ENCODE measurements around a stretch of chr12.

GRCh38 chr12:88925840-88926039, 345.5 kb upstream of the KITLG start:
- RRBS = no CpG with 5 or more reads among the region's 2 CpGs

GRCh38 chr12:89087249-89087665, 265.0 kb downstream of the DUSP6 start:
- RRBS = no CpG with 5 or more reads among the region's 5 CpGs

DNA sequence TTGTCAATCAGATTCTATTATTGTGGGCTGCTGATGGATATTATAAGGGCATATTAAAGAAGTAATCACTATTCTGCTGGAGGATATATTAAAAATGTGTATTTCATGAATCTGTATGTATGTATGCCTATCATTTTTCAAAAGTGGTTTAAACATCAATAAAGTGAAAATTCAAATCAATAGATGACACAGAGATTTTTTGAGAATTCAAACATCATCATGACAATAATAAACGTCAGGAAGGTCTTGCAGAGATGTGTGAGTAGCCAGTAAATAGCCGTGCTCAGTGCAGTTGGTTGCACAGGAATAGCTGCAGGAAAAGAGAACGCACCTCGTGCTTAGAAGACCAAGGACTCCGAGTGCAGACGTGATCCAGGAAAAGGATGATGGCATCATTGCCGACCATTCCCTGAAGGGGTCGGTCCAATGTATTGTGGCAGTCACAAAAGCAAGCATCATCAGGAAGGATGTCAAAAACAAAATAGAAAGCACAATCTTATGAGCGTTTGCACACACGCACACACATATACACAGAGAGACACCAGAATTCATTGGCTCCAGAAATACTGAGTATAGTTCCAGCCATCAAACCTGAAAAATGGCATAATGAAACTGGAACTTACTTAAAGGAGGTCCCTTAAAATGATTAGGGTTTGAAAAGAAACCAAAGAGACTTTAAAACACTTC, 12.8 kb downstream of the DUSP6 start:
- RRBS = no CpG with 5 or more reads among the region's 10 CpGs

DNA sequence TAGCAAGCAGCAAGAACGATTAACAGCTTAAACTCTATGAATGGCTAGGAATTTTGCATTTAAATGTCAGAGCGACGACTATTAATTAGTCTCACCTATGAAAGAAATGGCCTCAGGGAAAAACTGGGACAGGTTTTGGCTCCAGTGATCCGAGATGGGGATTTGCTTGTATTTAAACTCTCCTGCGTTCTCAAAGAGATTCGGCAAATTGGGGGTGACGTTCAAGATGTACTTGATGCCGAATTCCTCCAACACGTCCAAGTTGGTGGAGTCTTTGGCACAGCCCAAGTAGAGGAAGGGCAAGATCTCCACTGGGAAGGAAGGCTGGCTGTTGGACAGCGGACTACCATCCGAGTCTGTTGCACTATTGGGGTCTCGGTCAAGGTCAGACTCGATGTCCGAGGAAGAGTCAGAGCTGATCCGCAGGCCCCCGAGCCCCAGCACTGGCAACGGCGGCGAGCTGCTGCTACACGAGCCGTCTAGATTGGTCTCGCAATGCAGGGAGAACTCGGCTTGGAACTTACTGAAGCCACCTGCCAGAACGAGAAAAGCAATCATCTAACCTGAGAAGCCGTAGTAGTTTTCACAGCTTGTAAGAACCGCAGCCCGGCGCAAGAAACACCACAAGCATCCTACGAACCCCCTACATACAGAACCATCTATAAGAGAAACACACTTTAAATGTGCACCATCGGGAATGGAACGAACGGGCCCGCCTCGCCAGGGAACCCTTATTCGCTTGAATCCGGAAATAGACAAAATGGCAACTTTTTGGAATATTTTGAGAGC, 1.6 kb downstream of the DUSP6 start:
- RRBS = no CpG with 5 or more reads among the region's 36 CpGs

DNA sequence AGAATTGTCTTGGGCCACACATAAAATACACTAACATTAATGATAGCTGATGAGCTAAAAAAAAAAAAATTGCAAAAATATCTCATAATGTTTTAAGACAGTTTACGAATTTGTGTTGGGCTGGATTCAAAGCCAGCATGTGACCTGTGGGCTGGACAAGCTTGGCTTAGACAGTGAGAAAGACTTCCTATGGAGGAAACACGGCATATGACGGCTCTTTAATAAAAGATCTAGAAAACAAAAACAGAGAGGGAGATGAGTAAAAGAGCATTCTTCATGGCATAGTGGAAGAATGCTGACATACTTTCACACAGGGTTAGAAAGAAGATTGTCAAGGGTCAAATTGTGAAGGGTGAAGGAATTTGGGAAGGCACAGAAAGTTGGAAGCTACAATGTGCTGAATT, 63.5 kb downstream of the GALNT4 start:
- RRBS = no CpG with 5 or more reads among the region's 3 CpGs

GRCh38 chr12:89544619-89545258, 18.9 kb upstream of the POC1B start:
- RRBS = no CpG with 5 or more reads among the region's 6 CpGs

DNA sequence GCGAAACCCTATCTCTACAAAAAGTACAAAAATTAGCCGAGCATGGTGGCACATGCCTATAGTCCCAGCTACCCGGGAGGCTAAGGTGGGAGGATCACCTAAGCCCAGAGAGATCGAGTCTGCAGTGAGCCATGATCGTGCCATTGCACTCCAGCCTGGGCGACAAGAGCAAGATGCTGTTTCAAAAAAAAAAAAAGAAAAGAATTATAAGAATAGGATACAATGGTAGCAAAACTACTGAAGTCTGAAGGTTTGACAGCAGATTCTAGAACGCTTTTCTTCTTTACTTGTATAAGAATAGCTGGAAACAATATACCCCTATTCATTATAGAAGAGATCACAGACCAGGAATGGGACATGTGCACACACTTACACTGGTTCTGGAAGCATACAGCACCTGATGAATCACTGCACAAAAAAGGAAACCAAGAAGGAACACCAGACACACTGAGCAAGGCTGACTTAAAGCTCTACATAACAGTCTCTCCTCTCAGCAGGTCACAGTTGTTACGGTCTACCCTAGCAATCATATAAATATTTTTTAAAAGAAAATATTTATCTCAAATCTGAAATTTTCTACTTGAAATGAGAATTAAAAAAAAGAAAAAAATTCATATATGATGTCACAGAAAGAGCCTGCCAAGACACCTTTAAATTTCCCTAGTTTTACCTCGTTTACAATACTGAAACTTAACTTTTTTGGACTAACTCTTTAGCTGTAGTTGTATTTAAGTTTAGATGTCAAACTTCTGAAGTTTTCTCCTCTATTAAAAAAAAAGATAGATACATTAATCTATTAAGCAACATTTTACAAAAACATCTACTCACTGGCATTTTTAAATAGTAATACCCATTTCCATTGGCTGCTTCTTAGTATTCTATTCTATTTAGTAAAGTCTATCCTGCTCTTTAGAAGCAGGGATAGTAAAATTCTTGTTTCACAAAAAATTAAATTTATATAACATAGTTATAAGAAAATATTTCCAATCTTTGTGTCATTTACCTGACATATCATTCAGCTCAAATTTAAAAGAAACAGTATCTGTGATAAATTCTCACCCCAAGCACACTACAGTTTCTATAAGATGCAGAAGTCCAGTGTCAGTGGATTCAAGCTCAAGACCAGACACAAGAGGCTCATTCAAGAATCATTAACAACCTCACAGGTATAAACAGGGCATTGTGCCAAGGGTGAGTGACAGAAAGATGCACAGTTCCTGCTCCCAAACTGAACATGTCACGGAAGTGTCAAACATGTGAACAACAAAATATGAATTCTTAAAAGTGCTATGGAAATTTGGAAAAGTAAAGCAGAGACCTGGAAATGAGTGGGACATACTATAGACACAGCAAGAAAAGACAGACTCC, 13.3 kb downstream of the ATP2B1 start:
- RRBS = no CpG with 5 or more reads among the region's 10 CpGs

- RRBS = no CpG with 5 or more reads among the region's 2 CpGs
Observed at GRCh38 chr12:89696907-89697580, 11.6 kb downstream of the ATP2B1 start.

GRCh38 chr12:89862639-89863264, 154.1 kb upstream of the ATP2B1 start:
- RRBS = no CpG with 5 or more reads among the region's 6 CpGs

DNA sequence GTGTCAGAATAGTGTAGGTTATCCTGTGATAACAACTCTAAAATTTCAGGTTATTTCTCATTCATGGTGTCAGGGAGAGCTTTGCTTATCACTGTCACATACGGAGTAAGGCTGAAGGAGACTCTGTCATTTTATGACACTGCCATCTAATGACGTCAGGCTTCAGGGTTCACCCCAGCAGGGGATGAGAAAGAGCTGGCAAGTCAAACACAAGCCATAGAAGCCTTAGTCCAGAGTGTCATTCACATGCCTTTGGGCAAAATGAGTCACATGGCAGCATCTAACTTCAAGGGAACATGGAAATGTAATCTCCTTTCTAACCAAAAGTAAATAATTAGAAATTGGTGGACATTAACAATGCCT, 242.6 kb upstream of the ATP2B1 start:
- RRBS = no CpG with 5 or more reads among the region's 2 CpGs

GRCh38 chr12:89960018-89960543, 251.4 kb upstream of the ATP2B1 start:
- RRBS = no CpG with 5 or more reads among the region's 2 CpGs

- RRBS = no CpG with 5 or more reads among the region's 9 CpGs
Observed at GRCh38 chr12:91179322-91179899, 3.2 kb downstream of the DCN start.

GRCh38 chr12:91216733-91217384, 34.2 kb upstream of the DCN start:
- RRBS = no CpG with 5 or more reads among the region's 4 CpGs

DNA sequence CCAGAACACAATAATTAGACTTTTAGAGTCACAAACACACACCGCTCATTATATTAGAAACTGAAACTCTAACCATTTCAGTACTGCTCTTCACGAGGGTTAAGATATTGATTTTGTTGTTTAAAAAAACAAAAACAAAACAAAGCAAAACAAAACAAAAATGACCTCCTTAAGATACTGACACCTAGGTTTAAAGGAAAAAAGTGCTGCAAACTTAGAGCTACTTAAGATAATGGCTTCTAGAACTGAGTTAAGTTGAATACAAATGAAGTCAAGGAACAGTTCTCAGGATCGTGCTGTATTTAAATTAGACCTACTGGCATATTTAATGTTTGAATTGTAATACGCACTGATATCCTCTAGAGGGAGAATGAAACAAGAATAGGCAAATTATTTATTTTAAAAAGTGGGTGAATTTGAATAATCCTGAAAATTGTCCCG, 395.1 kb upstream of the DCN start:
- RRBS = no CpG with 5 or more reads among the region's 5 CpGs

DNA sequence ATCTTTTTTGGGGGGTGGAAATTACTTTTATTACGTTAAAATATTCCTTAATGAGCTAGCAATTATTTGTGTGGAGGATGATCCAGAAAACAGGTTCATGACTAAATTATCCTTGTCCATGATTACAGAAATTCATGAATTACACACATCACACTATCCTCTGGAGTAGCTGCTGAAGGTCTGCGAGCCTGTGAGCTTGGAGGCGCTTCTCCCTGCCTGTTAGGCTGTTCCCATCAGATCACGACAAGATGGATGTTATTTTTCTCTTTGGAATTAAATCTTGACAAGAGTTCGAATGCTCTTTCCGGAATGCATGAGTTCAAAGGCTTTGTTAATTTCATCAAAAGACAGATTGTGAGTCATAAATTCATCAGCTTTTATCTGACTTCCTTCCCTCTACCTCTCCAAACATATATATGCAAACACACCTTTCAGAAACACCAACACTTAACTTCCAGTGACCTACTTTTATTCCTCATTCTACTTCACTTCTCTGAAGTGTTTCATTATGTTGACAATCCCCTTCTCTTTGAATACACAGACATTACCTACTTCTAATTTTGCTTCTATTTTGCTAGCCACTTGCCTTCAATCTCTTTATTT, 274.7 kb downstream of the BTG1 start:
- RRBS = no CpG with 5 or more reads among the region's 6 CpGs

GRCh38 chr12:92041670-92042302, 103.9 kb downstream of the BTG1 start:
- RRBS = no CpG with 5 or more reads among the region's 3 CpGs

DNA sequence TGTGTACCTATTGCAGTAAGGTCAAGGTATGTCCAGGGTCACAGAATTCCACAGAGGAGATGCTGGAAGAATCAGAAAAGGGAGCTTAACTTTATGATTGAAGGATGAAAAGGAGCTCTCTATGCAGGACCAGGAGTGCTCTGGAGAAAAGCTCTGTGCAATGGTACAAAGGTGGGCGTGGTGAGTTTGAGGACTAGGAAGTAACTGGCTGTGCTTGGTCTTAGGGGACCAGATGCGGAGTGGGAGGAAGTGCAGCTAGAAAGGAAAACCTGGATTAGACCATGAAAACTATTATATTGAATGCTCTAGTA, 56.9 kb downstream of the BTG1 start:
- RRBS = no CpG with 5 or more reads among the region's 2 CpGs

- RRBS = no CpG with 5 or more reads among the region's 4 CpGs
Observed at GRCh38 chr12:92136063-92136357, 9.6 kb downstream of the BTG1 start.

DNA sequence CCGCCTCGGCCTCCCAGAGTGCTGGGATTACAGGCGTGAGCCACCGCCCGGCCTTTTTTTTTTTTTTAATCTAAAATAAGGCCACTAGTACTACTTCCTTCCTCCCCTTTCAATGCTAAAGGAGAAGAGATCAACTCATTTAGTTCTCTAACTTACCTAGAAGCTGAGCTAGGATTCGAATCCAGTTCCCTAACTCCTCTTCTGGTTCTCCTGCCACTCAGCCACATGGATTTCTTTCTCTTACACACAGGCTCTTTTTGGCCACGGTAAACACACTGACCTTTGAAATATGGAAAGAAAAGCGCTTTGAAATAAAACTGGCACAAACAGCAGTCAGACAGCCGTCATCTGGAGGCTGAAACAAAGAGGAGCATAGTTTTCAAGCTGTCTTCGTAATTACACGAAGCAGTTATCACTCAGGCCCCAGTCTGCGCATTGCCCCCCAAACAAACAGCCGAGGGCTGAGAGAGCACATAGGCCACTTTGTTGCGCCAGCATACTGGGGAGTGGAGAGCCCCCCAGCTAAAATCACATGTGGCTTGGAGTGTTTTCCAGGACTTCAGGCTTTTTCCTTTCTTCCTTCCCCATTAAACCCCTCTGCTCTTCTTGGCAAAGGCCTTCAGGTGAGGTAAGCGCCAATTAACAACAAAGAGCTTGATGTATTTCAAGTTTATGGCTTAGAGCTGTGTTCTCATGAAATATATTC, 142.8 kb upstream of the BTG1 start:
- RRBS = no CpG with 5 or more reads among the region's 15 CpGs

DNA sequence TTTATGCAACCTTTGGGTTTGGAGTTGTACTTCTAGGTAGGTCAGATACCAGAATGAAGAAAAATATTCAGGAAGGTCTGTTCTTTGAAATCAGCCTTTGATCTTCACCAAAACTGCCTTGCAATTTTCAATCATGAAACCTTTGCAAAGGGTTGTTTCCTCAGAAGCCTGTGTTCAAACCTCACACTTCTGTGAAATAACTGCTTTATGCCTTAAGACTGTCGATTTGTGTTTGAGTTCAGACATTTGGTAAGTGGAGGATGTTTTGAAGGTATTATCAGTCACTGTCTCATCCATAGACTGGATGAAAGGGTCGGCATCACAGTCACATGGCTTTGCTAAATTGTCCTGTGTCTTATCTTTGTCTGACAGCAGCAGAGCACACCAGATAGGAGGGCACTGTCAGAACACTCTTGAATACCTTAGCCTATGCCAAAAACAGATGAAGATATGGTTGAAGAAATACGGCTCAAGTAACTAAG, 233.3 kb upstream of the BTG1 start:
- RRBS = no CpG with 5 or more reads among the region's 3 CpGs

Data from GM19240 (cell line).